Natural killer cell (primary cell): ENCODE measurements around the genes ZNF529, ZNF382, ZNF585A and ZNF875.

DNA sequence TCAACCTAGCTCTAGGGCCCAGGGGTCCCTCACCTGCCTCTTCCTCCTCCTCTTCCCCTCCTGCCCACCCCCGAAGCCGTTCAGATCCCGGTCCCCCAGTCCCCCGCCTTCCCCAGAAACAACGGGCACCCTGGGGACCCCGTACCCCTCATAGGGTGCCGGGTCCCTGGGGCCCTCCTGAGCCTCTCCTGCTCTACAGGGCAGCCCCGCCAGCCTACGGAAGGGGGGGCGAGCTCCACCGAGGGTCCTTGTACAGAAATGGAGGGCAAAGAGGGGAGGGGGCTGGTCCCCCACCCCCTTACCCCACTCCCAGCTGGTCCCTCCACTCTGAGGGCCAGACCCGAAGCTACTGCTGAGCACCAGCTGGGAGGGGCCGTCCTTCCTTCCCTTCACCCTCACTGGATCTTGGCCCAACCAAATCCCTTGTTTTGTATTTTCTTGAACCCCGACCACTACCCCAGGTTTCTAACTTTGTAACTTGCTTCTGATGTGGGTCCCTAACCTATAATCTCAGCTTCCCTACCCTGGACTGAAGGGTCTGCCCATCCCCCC, 12.8 kb downstream of the ARHGAP33 start:
- PRO-cap: no peak

GRCh38 chr19:35869683-35870616, 1.6 kb downstream of the APLP1 start:
- PRO-cap: no peak

GRCh38 chr19:35909091-35909925, 1.2 kb upstream of the TYROBP start:
- PRO-cap: no peak

- PRO-cap: no peak
Observed at GRCh38 chr19:36121566-36121984, 6.3 kb downstream of the TBCB start.

DNA sequence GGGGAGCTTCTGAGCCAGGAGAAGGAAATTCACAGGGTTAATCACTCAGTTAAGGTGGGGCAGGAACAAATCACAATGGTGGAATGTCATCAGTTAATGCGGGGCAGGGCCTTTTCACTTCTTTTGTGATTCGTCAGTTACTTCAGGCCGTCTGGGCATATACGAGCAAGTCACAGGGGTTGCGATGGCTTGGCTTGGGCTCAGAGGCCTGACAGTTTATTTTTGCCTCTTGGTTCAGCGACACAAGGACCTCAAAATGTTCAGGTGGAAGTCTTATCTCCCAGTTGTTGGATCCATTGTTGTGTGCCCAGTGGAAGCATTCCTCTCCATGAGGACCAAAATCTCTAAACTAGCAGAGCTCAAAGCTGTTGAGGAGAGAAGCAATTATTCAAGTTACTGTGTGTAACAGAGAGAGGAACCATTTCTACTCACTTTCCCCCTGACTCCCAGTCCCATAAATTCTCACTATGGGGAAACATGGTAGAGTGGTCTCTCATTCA, 8.6 kb upstream of the COX7A1 start:
- PRO-cap: no peak

DNA sequence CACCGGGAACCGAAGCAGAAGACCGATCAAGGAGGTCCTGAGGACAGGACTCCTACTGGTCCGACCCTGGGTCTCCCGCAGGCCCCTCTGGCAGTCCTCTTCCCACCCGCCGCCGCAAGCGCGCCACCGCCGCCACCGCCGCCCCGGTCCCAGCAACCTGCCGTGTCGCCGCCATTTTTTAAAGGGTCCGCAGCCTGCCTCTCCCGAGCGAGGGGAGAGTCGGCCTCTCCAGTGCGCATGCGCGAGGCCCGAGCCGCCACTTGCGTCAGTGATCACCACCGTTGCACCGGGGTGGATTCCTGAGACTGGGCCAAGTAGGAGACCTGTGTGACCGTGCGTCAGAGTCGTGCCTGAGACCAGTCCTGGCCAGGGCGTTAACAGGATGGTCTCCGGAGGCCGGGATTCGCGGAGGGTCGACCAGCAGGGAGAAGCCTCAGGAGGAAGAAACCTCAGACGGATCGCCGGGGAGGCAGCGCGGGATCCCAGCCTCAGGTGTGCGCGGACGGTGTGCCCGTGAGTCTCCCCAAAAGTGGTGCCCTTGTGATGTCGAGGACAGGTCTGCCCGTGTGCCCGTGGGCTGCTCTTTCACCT, 51.6 kb downstream of the ZNF146 start:
- PRO-cap: no peak

DNA sequence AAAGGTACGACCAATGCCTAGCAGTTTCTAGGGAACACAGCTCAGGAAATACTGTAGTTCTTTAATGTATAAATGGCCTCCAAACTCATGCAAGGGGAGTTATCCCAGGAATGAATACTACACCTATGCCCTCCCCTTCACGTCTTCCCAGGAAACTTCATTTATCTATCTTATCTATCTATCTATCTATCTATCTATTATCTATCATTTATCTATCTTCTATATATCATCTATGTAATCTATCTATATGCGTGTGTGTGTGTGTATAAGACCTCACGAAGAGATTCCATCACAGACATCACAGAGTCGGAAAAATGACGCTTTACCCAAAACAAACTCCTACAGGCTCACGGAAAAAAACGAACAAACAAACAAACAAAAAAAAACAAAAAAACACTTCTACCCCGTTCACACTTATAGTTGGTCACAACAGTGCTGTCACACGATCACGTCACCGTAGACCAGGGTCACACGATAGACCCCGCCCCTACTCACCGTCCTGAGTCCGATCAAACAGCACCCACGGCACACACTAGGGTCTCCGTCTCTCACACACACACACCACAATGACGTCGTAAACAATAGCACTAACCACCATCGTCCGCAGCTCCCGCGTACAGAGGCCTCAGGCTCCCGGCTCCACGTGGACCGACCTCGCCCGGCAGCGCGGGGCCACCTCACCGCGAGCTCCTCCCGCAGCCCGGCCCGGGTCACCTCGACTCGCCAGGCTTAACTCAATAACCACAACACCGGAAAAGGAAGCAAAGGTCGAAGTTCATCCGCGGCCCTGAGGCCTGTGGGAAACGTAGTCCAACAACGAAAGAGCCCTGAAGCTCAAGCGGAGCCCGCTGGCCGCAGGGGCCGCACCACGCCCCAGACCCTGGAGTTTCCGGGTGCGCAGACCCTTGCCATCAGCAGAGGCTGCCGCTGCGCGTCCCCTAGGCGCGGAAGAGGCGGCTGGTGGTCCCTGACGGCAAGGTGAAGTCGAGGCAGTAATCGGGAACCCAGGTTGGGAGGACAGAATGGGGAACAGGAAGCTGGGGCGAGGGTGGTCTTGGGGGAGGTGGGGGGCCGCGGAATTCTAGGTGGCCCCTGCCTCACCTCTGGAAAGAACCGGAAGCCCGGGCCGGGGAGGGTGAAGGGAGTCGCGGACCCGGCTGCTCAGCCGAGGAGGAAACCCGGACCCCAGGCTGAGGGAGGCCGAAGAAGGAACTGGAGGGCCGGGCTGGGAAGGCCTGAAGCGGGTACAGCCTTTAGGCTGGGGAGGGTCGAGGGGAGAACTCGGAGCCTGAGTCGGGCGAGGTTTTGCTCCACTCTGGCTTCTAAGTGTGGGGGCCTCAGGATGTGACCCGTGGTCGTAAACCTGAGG, at the start of gene ZNF529:
Gene ZNF529 (minus strand): TSS at position 745 of the 1,369 bp plus-strand sequence.
- PRO-cap: bidirectional peak, plus-strand start at position 528 of the sequence, minus-strand start at position 315 of the sequence; bidirectional peak, plus-strand start at position 884 of the sequence, minus-strand start at position 722 of the sequence

- PRO-cap: bidirectional peak, plus-strand start at chr19:36604946, minus-strand start at chr19:36604704; bidirectional peak, plus-strand start at chr19:36605315, minus-strand start at chr19:36605257
Observed at GRCh38 chr19:36604529-36605412, at the start of gene ZNF382. Gene ZNF382, plus strand, starts transcription at chr19:36605313.

- PRO-cap: no peak
Observed at GRCh38 chr19:36836946-36837670, 1.1 kb downstream of the ZNF790 start.

DNA sequence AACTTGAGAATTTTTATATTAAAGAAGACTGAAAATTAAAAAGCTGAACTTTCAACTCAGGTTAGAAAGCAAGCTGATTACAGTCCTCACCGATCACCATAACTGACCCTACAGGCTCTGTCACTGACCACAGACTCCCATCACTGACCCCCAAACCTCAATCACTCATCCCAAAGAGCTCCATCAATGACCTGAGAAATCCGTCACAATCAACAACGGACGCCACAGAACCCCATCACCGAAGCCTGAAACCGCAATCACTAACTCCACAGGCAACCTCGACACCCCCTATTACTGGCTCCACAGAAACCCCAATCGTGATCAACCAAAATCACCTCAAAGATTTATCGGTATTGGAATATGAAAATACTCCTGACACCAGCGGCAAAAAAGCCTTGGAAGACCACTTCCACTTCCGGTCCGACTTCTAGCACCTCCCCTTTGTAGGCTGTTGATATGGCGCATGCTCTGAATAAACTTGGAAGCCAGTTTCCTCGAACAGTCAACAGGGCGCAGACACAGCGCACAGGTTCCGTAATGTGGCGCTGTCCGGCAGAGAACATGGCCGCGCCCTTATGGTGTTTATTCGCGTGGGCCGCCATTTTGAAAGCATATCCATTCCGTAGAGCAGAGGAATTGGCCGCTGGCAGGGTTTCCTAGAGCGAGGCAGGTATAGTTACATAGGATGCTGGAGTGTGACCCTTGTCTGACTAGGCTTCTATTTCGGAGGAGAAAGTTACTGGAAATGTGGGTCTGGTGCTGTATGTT, at the start of gene ZNF585A:
Gene ZNF585A (minus strand): TSS at position 404 of the 768 bp plus-strand sequence.
- PRO-cap: bidirectional peak, plus-strand start at position 612 of the sequence, minus-strand start at position 443 of the sequence

DNA sequence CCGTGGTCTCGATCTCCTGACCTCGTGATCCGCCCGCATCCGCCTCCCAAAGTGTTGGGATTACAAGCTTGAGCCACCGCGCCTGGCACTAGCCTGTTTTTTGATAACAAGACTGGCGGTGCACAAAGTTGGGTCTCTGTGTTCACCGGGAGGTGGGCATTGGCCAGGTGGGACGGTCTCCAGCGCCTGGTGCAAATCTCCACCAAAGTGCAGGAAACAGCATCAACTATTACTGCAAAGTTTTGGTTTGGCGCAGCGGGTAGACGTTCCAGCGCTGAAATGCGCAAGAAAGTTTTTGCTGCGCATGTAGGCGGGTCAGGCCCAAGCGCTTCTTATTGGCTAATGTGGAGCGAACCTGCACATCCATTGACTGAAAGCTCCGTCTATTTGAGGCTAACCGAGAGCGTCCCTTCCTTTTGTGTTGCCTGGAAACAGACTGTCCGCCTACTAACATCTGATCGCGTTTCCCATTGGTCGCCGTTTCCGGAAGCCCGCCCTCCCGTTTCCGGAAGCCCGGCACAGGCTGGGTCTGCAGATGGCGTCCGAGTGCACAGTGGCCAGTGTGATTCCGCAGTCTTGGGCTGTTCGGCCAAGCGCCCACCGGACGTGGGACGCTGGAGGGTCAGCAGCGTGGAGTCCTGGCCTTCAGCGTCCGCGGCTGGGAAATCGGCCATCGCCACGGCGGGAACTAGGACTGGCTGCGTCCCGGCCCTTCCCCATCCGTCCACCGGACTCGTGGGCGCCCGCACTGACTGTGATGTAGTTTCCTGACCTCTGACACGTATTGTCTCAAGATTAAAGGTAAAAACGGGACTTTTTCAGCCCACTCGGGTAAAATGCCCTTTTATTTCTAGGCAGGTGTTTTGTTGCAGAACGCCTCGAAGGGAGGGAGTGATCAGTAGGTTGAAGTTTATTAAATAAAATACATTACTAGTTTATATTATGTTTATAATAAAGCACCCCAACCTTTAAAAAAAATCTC, 16.8 kb upstream of the ZNF875 start:
- PRO-cap: bidirectional peak, plus-strand start at position 528 of the sequence, minus-strand start at position 389 of the sequence; bidirectional peak, plus-strand start at position 861 of the sequence, minus-strand start at position 756 of the sequence

DNA sequence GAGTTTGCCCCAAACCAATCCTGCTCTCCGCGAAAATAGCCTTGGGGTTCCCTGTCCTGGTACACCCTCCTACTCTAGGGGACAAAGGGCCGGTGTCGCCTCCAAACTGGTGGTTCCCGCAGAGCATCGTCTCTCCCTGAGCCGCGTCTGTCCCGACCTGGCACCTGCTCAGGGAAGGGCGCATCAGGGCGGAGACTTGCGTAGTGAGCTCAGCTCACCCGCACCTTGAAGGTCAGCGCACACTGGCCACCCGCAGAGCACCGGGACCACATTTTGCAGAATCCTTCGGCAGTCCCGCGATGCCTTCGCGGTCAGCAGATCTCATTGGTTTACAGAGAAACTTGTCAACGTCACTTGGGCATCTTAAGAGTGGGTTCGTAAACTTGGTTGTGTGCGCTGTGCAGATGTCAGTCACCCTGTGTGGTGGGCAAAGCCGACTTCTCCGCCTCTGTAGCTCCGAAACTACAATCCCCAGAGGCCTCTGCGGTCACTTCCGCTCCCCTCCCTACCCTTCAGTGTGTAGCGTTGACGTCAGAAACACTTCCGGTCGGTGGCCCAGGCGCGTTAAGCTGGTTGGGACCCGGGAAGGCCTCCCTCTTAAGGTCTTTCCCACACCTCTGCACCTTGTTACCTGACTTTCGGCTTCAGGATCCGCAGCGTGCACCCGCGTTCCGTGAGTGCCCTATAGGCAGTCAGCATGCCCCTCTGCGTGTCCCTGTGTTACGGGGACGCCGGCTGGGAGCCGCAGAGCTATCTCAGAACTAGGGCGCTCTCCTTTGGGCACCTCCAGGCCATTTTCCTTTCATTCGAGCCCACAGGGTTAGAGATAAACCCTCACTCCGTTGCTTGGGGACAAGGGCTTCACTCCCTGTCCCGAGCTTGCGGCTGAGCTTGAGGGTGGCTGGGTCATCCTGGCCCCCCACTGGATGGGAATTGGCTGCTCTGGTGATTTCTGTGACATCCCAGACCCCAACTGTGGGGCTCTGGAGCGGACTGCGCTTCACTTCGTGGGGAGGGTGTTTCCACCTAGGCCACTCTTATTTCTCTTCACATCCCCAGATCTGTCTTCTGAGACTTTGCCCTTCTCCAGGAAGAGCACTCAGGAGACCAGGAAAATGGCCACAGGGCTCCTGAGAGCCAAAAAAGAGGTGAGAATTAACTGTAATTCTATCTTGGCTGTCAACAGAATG, at the start of gene ZNF875:
Gene ZNF875 (plus strand): TSS at position 540 of the 1,190 bp plus-strand sequence.
- PRO-cap: unidirectional peak, plus-strand start at position 540 of the sequence

DNA sequence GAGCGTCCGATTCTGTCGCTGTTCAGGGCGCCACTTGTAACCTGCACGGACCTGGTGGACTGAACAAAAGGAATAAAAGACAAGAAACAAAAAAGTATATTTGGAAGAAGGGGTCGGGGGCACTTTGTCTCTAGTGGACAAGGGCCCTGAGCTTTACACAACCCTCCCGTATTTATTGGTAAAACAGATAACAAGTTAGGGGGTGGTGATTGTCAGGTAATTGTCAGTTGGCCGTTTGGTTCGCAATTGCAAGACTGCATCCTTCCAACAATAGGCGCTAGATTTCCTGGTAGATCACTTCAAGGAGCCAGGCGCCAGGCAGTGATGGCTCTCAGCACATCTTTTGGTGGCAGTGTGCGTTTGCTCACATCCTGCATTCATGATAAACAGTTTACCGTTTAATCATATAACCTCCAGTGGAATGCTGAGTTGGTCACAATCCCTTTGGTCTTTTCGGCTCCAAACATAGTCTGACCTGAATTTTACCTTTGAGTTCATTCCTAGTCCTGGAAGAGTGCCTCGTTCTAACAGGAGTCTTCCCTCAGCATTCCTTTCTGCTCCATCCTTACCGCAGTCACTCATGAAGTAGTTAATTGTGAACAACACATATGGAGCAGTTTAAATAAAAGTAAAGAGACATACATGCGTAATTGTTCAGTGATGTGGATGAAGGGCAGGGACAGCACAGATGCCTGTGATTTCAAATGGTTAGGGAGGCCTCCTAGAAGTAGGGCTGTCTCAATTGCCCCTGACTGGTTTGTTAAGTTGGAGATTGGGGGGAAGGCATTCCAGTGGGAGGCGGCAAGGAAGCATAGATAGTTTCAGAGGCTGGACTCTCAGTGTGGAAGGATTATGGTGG, 1.2 kb downstream of the ZNF875 start:
- PRO-cap: no peak

GRCh38 chr19:37361959-37362623, 8.8 kb upstream of the ZNF527 start:
- PRO-cap: no peak

- PRO-cap: no peak
Observed at GRCh38 chr19:37507362-37507871, 678 bp downstream of the ZNF793 start.

DNA sequence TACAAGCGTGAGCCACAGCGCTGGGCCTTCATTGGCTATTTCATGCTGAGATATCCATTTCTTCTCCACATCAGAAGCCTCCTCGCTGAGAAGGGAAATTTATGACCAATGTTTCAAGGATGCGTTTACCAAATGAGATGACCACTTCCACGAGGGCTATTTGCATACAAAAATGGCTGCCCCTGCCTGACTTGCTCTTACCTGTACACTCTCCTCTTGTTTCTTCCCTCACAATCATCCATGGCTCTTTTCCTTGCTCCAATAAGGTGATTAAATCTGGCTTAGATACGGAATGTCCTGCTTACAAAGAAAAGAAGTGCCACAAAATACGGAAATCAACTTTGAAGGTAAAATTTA, 11.9 kb downstream of the ZNF607 start:
- PRO-cap: no peak

DNA sequence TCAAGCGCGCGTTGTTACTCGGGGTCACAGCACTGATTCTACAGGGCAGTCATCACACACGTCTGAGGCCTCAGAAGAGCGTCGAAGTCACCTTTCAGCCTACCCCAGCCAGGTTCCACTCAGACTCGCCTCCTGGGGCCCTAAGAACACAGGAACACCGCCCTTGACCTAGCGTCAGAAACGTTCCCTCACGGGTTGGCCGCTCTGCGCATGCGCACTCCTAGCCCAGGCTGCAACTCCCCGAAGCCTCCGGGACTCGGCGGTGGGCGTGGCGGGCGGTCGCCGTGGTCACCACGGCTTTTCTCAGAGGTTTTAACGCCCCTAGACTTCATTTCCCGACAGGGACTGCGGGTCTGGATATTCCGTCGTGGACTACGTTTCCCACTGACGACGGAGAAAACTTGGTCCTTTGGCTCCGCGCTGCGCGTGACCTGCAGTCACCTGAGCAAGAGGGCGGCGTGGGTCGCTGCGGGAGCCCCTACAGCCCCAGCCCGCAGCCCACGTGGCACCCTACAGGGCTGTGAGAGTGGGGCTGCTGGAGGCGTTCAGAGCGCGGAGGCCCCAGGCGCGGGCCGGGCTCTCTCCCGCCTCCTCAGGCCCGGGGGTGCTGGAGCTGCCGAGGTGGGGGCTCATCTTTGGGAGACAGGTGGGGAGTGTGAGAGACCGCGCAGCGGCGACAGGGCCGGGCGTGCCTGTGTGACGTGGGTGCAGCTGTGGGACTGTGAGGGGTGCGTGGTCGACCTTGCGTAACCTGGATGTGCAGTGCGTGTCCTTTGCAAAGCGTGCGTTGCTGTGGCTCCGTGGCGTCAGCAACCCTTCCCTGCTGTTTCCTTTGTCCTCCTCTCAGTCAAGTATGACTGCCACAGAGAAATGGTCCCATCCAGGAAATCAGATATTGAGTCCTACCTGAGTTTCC, 38.0 kb upstream of the ZNF573 start:
- PRO-cap: unidirectional peak, plus-strand start at position 331 of the sequence

GRCh38 chr19:37939828-37940194, 32.8 kb downstream of the SIPA1L3 start:
- PRO-cap: no peak

GRCh38 chr19:37999019-37999959, 92.3 kb downstream of the SIPA1L3 start:
- PRO-cap: no peak

DNA sequence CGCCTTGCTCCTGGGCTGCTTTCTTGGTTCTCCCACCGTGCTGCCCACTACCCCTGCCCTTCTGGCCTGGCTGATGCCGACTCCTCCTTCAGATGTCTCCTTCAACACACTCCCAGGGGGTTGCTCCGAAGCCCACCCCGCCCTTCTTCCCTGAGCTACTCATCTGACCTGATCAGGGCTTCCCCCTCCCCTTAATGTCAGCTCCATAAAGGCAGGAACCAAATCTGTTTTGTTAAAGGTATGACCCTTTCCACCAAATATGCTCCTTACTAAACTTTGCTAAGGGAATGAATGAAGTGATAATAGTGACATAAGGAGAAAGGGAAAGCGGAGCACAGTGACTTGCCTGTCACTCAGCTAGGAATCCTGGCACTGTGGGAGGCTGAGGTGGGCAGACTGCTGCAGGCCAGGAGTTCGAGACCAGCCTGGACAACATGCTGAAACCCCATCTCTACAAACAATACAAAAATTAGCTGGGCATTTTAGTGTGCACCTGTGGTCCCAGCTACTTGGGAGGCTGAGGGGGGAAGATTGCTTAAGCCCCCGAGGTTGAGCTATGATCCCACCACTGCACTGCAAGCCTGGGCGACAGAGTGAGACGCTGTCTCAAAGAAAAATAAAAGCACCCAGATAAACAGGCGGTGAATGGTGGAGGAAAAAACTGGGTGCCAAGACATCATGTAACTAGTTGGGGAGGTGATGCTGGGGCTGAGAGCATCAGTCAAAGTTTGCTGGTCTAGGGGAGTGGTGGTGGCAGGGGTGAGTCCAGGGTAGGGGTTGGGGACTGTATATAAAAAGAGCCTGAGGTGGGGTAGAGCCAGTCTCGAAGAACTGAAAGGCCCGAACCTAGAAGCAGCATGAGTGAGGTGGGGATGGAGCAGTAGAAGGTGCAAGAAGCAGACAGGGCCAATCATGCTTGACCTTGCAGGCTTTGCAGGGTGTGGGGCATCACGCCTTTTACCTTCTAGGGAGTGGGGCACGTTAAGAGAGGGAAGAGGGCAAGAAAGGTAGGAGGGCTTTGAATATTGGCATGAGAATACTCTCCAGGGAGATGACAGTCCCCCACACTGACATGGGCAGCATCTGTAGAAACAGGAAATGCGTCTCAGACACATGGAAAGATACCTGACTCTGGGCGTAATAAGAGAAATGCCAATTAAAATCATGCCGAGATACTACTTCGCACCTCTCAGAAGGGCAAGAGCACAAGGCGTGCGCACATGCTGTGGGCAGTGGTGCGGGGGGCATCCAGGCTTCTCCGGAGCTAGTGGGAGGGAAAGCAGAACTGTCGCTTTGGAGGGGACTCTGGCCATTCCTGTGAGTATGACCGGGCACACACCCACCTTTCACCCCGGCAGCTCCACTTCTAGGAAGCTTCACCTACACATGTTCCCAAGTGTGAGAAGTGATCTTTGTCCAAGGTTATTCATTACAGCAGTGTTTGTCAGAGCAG, 98.9 kb downstream of the SIPA1L3 start:
- PRO-cap: no peak